Thoracic aorta (tissue), 1 donor: ENCODE results near the genes EPHA8 and KDM1A.

GRCh38 chr1:22105561-22105981 lies 37.3 kb downstream of the WNT4 start:
- RAMPAGE, long total RNA, result no peak

DNA sequence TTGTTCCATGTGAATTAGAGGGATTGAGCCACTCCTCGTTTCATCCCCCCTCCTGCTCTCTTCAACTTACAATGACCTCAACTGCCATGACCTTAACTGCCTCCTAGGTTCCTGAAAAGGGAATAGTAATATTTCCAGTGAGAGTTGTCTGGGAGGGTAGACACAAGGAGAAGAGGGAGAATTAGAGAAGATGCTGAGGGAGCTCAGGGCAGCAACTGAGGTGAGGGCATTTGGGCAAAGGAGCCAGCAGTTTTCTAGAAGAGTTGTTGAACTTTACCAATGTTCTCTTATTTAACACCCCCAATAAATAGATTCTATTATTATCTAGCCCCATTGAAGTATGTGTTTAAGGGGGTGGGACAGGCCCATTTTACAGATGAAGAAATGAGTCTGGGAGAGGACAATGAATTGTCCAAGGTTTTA lies 27.2 kb downstream of the WNT4 start:
- RAMPAGE, long total RNA, result no peak

- RAMPAGE, long total RNA, result no peak
Measured at GRCh38 chr1:22262496-22262985, 119.6 kb upstream of the WNT4 start.

- RAMPAGE, long total RNA, result no peak
Measured at GRCh38 chr1:22292085-22292787, 149.3 kb upstream of the WNT4 start.

GRCh38 chr1:22454240-22454808 lies 2.7 kb downstream of the ZBTB40 start:
- RAMPAGE, long total RNA, result no peak

- RAMPAGE, long total RNA, result no peak
Measured at GRCh38 chr1:22563202-22563663, at the start of gene EPHA8. TSS of gene EPHA8 (plus strand) at chr1:22563489.

DNA sequence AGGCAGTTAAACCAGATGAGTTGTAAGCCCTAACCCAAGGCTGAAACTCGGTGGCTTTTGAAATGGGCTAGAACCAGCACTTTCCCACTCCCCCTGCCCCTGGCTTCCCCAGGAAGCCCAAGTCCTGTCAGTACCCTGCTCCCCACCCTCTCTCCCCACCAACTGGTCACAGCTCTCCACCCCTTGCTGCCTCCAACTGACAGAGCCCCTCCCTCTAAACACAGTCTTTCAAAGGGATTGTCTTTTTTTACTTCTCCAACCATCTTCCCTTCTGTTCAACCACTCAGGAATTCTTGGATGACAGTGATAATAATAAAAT lies 1.1 kb downstream of the C1QB start:
- RAMPAGE, long total RNA, result no peak

DNA sequence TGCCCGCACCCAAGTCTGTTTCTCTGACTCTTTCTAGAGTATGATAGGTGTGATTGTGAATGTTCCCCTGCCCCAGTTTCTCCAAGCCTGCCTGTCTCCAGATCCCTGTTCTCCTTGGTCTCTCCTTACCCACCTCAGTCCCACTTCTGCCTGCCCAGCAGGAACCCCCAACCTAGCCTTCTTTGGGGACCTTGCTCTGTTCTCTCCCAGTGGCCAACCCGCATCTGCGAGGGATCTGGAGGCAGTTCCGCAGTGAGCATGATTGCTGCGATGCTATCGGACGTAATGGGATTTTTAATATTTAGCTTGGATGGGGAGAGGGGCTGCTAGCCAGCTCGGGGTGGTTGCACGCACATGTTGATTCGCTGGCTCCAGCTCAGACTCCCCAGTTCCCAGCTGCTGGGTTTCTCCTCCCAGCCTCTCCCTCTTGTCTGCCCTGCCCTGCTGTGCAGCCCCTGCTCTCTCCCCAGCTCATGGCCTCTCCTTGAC lies 79.9 kb downstream of the EPHB2 start:
- RAMPAGE, long total RNA, result no peak

DNA sequence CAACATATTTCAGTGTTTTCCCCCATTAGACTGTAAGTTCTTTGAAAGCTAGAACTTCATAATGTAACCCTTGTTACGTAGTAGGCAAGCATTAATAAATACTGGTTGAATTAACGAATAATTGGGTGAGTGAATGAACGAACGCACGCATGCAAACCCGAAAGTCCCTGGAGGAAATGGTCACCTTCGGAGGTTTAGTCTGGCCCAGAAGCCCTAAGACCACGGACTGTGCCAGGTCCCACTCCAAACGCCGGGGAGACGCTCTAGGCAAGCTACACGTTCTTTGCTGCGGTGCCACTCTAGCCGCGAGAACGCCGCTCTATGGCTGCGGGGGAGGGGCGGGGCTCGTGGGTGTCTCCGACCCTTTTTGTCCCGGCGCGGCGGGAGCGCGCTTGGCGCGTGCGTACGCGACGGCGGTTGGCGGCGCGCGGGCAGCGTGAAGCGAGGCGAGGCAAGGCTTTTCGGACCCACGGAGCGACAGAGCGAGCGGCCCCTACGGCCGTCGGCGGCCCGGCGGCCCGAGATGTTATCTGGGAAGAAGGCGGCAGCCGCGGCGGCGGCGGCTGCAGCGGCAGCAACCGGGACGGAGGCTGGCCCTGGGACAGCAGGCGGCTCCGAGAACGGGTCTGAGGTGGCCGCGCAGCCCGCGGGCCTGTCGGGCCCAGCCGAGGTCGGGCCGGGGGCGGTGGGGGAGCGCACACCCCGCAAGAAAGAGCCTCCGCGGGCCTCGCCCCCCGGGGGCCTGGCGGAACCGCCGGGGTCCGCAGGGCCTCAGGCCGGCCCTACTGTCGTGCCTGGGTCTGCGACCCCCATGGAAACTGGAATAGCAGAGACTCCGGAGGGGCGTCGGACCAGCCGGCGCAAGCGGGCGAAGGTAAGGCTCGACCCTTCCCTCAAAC lies at the start of gene KDM1A:
KDM1A (plus strand) TSS at position 395 of the 899 bp plus-strand sequence.
- RAMPAGE, long total RNA, result start-site peak on the plus strand centred at position 797 of the sequence, 49 bp wide, 20 reads

DNA sequence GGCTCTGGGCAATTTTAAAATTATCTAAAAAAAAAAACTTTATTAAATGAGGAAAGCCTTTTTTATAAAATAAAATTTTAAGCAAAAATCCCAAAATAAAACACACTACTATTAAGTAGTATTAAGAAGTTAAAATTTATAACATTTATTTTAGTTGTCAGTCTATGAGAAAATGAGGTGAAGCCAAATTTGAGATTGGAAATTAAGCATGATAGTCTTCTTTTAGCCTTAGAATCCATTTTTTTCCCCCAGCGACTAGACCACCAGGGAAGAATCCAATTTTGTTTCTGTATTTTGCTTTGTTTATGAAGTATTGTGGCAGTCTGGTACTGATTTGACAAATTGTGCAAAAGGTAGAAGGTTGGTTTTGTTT lies 7.8 kb downstream of the KDM1A start:
- RAMPAGE, long total RNA, result no peak

DNA sequence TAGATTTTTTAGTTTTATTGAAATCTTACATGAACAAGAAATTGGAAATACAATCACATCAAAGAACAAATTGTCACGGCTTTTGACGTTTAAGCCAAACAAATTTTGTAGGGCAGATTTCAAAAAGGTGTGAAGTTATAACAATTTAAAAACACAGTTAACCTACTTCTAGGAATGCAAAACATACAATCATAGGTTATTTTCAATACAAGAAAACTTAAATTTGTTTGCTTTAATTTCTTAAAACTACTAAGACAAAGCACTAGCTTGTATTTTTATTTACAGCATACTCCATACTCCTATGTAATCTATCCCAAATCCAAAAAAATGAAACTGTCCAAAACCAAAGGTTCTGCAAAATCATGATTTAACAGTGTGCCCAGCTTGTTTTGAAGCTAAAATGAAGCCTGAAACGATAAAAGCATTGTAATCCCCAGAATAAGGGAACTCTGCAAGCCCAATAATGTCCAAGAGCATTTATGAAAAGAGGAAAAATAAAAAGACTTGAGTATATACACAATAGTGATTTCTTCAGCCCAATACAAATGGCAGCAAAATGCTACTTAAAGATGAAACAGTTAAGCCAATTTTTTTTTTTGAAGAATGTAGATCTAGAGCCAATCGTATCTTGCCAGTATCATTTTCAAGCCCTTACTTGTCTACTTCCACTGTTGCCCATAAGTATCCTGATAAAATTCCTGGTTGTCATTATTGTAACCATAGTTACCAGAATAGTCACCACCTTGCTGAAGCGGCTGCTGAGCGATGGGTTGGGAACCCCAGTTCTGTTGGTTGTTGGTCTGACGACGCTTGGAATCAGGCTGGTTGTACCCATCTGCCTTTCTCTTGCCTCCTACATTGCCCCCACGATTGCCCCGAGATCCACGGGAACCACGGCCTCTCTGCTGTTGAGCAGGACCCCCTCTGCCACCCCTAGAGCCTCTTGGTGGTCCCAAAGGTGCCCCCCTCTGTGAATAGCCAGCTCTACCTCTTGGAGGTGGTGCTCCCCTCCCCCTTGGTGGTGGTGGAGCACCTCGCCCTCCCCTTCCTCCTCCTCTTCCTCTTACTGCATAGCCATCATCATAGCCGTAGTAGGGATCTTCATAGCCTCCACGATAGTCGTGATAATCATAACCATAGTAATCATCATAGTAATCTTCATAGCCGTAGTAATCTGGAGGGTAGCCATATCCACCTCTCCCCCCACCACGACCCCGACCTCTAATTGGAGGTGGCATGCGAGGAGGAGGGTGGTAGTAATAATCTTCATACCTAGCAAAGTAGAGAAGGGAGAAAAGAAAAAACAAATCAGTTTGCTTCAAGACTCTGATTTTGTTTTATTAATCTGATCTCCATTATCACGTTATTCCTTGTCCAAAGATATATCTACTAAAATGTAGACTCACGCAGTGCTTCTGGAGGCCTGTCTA lies 33.8 kb downstream of the HNRNPR start:
- RAMPAGE, long total RNA, result no peak

DNA sequence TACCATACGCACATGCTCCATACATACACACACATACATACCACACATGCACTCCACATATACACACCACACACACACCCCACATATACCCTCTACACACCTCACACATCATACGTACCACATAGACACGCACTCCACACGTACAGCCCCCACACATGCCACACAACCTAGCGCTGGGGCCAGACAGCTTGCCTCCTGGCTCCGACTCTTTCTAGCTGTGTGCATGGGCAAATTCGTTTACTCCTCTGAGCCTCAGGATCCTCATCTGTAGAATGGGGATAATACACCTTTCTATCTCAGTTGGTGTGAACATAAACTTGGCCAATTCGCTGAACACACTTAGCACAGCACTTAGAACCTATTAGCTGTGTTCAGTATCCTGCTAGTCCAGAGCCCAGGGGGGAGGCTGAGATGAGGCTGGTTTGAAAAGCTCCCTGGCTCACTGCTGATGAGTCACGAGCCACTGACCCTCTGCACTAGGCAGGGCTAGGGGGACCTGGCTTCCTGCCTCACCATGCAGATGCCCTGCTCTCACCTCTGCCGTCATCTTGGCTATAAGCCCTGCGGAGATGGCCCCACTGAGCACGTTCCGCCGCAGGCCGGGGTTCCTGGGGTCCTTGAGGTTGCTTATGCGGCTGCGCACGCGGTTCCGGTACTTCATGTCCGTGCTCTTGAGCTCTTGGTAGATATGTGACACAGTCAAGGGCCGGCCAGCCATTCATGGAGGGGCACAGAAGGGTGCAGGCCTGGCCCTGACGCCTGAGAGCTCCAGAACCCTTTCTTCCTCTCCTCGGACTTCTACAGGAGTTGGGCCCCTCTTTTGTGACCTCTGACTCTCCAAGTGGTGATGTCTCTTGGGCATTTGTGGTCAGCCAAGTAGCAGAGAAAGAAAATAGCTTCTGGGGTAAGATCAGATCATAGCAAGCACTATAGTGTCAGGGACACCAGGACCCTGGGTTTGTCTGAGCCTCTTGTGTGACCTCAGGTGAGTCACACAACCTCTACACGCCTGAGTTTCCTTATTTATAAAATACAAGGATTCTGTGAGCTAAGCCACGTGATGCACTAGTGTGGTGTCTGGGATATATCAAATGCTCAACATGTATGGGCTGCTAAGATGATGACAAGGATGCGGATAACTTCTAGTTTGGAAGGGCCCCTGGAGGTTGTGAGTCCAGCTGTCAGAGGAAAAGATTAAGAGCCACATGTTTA lies 24.1 kb upstream of the ZNF436 start:
- RAMPAGE, long total RNA, result no peak

DNA sequence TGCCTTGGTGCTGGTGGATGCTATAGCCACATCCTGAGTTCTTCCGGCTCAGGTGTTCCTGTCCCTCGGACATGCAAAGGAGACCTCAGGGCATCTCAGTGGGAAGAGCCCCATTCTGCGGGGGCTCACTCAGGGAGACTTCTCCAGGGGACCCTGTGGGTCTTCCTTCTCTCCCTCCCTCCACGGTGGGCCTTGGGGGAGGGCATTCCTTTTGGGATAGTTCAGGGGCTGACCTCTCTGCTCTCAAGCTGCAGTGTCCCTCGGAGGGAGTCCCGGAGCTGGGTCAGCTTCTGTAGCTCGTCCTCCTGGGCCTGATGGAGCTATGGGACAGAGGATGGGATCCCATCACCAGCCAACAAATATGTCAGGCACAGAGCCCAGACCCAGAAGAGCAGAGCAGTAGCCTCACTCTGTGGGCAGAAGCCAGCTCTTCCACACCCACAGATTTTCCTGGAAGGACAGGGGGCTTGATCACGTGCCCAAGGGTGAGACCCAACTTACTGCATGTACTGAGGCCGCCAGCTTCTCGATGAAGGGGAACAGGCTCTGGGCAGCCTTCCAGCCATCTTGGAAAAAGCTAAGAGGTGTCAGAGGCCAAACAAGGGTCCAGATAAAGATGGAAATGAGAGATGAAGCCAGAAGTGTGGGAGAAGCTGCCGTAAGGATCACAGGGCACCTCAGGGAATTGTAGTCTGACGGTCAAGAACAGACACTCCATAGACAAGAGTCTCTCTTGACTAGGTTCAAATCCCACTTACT lies 16.8 kb upstream of the TCEA3 start:
- RAMPAGE, long total RNA, result no peak

GRCh38 chr1:23451891-23452519 lies 27.5 kb upstream of the TCEA3 start:
- RAMPAGE, long total RNA, result no peak

GRCh38 chr1:23478672-23479706 lies 5.0 kb downstream of the ASAP3 start:
- RAMPAGE, long total RNA, result no peak

DNA sequence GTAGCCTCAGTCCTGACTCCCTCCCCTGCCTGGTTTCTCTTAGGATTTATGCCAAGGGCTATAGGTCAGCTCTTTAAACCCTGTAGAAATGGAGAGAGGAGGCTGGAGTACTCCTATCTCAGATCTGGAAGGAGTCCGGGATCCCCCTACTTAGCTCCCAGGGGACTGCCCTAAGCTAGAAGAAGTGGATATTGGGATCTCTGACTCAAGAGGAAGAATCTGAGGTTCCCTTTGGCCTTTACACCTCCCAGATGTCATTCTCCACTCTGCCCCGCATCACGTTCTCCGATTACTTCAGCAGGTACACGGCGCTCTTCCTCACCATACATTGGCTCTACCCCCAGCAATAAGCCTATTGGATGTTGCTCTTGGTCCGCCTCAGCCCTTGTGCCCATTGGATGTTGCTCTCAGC lies 9.7 kb downstream of the E2F2 start:
- RAMPAGE, long total RNA, result no peak

DNA sequence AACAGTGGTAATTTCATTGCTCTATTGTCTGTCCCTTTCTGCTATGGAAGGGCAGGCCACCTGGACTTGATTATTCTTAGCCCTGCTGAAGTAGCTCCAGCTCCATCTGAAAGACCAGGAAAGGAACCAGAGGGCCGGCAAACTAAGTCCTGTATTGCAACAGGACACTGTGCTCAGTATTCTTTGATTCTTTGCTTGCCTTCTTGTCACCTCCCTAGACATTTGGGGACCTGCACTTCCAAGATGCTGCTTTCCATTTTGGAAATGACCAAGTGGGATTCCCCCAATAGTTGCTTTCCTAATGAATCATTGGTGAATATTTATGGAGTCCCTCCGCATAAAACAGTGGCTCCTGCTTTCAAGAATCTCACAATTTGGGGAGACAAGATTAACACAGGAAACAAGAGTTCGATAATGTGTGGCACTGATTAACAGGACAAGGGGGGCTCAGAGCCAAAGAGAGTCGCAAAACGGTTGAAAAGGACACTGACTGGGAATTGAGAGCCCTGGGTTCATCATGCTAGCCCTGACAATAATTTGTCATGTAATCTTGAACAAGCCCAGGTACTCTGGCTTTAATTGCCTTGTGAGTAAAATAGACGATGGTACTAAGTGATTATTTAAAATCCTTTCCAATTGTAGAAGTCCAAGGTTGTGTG lies 1.3 kb upstream of the ID3 start:
- RAMPAGE, long total RNA, result no peak

DNA sequence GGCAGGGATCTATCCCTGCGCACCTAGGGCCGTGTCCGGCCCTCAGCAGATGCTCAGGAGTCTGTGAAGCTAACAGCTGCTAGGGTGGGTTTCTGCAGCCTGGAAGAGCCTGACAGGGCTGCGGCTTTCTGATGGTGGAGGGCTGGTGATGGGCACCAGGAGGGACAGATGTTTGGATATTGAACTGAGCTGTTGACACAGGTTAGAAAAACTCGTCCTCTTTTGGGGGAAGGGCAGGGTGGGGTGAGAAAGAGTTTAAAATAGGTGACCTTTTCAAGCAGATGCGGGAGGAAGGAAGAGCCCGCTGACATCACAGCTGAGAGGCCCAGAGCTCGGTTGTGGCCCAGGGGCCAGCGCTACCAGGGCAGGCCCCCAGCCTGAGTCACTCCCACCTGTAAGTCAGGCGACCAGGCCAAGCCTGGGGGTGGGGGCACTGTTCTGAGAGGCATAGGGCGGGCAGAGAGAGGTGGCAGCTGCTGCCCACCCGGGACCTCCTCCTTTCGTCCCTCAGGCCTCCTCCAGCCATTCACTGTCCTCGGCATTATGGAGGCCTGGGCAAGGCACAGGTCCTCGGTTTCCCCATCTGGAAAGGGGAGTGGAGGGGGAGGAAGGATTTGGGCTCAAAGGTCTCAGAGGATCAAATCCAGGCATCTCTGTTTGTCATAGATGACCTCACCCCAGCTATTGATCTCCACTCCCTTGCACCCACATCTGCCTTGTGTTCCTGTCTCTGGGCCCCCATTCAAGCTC lies 32.3 kb upstream of the ID3 start:
- RAMPAGE, long total RNA, result no peak

GRCh38 chr1:23797896-23799261 lies 2.2 kb downstream of the GALE start:
- RAMPAGE, long total RNA, result no peak

DNA sequence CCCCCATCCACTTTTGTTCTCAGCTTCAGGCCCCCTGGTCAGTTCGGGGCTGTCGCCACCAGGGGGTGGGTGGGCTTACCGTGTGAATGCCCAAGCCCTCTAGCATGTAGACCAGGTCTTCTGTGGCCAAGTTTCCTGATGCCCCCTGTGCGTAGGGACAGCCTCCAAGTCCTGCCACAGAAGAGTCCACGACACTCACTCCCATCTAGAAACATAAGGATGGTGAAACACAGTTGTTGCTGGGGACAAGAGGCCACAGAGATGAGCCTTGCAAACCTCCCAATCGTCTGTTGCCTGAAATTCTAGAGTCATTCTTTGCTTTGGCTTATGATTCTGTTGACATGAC lies 3.7 kb upstream of the GALE start:
- RAMPAGE, long total RNA, result no peak